ENCODE results near the genes EEF1G, ROM1, C11orf98 and SLC22A10.

GRCh38 chr11:61975994-61976476 lies 8.6 kb upstream of the FTH1 start:
- PRO-cap, result no peak

DNA sequence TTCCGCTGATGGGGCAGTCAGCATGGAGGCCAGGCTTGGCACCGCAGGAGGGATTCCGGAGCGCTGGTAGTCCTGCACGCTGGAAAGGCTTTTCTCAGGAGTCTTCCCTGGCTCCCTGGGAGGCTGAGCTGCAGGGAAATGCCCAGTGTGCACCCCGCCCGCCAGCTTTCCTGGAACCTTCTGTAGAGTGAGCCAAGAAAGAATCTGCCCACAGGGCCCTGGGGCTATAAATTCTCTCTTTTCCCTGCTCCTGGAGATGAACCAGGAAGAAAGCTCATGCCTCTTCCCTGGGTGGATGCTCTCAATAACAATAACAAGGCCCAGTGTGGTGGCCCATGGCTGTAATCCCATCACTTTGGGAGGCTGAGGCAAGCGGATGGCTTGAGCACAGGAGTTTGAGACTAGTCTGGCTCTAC lies 46.2 kb upstream of the FTH1 start:
- PRO-cap, result no peak

GRCh38 chr11:62360574-62361040 lies 23.4 kb downstream of the ASRGL1 start:
- PRO-cap, result no peak

- PRO-cap, result no peak
These were observed 21.3 kb upstream of the SCGB1A1 start for GRCh38 chr11:62397612-62397814.

- PRO-cap, result no peak
These were observed 7.8 kb downstream of the SCGB1A1 start for GRCh38 chr11:62426421-62427222.

DNA sequence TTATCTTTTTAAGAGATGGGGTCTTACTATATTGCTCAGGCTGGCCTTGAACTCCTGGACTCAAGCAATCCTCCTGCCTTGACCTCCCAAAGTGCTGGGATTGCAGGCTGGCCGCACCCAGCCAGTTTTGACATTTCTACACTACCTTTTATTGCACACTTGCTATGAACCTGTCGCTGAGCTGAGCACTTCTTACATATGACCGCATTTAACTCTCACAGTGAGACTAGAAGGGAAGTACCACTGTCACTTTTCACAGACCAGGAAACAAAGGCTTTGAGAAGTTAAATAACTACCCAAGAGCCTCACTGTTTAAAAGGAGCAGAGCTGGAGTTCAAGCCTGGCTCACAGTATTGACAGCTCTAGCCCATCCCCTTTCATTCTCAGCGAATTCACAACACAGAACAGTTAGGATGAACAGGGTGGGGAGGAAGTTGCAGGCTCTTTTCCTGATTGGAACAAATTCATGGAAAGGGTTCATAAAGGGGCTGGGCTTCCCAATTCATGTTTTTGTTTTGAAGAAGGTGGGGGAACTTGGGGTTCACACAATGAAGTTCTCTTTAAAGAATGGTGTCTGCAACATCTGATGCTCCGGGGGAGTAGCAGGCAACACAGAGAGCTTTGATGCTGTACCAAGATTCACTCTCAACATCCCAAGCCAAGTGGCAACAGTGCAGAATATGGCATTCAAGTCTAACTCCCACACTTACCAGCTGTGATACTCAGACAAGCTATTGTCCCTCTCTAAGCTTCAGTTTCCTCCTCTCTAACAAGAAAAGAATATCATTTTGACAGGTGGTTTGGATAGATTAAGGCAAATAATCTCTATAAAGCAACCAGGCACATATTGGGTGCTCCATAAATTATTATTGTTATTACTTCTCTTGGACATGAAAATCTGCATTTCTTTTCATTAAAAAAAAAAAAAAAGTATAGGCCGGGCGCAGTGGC lies 17.2 kb downstream of the SCGB1A1 start:
- PRO-cap, result no peak

DNA sequence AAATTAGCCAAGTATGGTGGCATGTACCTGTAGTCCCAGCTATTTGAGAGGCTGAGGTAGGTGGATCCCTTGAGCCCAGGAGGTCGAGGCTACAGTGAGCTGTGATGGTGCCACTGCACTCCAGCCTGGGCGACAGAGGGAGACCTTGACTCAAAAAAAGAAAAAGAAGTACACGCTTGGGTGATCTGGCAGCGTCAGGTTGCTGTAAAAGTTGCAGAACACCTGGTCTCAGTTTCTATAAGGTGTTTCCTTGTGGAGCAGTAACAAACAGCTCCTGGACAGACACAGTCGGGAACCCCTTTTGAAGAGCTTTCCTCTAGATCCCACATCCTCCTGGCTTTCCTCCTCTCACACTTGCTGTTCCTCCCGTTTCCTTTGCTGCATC lies 45.8 kb downstream of the SCGB1A1 start:
- PRO-cap, result no peak

DNA sequence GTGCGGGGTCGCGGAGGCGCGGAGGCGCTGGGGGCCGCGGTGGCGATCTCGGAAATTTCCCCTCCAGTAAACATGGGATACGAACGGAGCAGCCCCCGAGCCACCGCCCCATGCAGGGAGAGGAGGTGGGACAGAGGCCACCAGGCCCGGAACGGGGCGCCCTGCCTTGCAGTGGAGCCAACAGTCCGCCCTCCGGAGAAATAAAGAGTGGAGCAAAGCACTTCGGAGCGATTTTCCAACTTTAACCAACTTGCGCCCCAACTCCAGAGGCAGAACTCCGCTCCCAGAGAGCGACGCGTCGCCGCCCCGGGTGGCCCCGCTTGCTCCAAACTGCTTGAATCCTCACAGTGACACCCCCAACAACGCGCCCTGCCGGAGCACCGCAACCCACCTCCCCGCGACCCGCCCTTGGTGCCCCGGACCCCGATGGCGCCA lies 385 bp downstream of the AHNAK start:
- PRO-cap, result no peak

DNA sequence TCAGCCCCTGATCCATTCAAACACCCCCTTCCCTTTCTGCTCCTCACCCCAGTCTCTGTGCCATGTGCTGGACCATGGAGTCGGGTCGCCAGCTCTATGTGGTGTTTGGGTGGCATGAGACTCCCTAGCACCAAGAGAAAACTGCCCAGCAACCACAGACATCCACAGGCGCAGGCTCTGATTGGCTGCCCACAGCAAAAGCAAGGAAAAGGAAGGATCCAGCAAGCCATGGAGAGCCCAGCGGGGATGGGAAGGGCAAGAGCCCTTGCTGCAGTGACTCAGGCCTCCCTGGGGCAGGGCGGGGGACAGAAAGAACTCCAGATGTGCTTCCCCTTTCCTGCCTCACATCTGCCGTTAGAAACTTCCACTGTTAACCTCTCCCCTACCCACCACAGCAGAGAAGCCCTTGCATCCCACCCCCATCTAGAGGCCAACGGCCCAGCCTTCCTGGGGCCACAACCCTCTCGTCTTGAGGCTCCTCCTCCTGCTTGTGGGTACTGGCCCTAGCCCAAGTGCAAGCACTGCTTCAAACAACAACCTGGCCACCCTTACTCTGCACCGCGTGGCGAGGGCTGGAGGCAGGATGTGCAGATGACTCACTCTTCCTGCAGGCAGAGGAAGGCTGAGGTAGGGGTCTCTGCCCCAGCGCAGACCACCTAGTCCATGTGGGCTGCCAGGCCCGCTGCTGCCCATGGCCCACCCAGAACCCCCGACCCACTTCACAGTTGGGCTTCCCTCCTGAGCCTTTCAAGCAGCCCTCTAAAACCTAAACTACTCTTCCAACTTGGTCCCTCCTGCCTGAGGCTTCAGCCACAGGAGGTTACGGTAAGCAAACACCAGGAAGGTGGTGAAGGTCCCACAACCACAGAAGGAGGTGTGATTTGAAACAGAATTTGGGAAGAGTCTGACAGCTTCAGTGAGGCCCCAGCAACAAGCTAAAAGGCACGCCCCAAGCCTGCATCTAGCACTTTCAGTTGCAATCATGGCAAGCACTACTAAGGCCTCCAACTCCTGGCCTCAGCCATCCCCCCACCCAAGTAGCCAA lies 9.9 kb upstream of the AHNAK start:
- PRO-cap, result no peak

DNA sequence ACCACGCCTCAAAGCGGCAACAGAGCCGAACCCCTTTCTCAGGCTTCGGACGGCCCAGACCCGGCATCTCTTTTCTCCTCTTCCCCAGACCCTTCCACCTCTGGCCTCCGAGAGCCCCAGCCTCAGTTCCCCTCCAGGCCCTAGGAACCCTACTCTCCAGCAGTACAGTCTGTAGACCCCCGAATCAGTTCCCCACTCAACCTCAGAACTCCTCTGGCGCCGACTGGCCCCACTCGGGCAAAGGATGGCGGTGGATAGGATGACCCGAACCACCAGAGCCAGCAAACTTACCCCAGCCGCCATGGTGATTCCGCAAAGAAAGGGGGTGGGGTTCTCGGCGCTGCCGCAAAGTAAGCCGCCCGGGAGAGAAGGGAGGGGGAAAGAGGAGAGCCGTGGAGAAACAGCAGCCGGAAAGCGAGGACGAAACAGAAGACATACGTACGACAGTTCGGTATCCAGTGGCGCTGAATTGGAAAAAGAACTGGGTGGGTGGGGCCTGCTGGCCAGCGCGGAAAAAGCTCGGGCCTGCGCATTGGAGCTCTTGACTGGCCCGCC lies at the start of gene EEF1G:
Gene EEF1G (minus strand): TSS at position 352 of the 555 bp plus-strand sequence.
- PRO-cap, result bidirectional peak, plus-strand start at position 87 of the sequence, minus-strand start outside the sequence; bidirectional peak, plus-strand start outside the sequence, minus-strand start at position 321 of the sequence

GRCh38 chr11:62604603-62605419 lies 3.1 kb upstream of the MTA2 start:
- PRO-cap, result no peak

DNA sequence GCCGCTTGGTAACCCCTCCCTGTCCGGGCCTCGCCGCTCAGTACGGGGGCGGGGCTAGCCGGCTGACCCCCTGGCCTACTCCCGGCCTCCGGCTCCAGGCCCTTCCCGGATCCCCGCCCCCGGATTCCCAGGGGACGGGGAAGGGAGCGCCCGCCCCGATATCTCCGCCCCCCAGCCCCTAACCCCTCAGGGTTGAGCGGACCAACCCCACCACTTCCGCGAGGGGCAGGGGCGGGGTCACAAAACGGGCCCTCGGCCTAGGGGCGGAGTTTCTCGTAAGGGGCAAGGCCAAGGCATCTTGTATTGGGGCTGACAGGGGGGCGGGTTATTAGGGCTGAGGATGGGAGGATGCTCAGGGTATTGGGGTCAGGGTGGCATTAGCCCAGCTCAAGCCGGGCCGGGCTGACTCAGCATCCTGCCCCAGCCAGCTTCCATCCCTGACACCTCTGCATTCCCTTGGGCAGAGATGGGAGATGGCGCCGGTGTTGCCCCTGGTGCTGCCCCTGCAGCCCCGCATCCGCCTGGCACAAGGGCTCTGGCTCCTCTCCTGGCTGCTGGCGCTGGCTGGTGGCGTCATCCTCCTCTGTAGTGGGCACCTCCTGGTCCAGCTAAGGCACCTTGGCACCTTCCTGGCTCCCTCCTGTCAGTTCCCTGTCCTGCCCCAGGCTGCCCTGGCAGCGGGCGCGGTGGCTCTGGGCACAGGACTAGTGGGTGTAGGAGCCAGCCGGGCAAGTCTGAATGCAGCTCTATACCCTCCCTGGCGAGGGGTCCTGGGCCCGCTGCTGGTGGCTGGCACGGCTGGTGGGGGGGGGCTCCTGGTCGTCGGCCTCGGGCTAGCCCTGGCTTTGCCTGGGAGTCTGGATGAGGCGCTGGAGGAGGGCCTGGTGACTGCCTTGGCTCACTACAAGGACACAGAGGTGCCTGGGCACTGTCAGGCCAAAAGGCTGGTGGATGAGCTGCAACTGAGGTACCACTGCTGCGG lies at the start of gene ROM1:
Gene ROM1 (plus strand): TSS at position 449 of the 982 bp plus-strand sequence.
- PRO-cap, result bidirectional peak, plus-strand start at position 328 of the sequence, minus-strand start at position 144 of the sequence

- PRO-cap, result no peak
These were observed 464 bp downstream of the B3GAT3 start for GRCh38 chr11:62621234-62621810.

DNA sequence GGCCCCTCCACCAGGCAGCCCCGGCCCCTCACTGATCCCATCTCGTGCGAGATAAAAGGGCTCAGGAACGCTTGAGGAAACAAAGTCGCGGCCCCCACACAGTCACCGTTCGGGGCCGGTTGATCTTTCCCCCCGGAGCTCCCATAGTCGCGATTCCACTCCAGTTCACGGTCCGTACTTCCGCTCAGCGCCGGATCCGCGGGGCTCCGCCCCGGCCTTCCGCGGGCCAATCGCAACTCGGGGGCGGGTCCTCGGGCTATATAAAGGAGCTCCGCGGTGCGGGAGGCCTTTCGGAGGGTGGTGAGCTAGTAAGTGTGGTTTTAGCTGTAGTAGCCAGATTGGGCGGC lies at the start of gene C11orf98:
Gene C11orf98 (minus strand): TSS at position 186 of the 347 bp plus-strand sequence.
- PRO-cap, result bidirectional peak, plus-strand start at position 288 of the sequence, minus-strand start at position 160 of the sequence

GRCh38 chr11:62752563-62753040 lies 1.4 kb downstream of the ZBTB3 start:
- PRO-cap, result no peak

DNA sequence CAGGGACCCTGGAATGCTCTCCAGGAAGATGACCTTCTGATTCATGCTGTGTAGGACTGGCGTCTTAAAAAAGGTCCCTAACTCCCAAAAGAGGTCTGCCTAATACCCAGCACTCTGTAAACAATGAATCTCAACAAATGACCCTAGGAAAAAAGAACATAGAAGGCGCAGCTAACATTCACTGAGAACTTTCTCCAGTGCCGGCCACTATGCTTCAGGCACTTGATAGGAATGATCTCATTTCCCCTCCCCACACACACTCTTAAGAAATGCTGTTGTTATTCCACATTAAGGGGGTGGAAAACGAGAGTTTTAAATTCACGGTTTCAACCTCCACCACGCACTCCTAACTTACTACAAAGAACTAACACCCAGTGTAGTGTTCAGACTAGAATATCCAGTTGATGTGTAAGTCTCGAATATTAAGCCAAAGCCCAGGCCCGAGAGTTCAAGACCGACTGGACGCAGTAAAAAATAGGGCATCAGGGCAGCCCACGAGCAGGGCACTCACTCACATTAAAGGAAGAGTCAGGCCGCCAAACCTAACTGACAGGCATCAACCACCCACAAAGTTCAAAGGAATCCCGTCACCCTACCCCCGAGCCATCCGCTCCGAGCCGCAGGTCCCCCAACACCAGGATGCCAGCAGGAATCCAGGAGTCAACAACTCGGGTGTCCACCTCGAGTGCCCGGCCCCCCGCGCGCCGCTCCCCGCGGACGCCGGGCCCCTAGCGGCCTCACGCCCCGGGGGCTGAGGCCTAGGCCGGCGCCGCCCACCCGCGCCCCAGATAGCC lies 536 bp downstream of the NXF1 start:
- PRO-cap, result no peak

DNA sequence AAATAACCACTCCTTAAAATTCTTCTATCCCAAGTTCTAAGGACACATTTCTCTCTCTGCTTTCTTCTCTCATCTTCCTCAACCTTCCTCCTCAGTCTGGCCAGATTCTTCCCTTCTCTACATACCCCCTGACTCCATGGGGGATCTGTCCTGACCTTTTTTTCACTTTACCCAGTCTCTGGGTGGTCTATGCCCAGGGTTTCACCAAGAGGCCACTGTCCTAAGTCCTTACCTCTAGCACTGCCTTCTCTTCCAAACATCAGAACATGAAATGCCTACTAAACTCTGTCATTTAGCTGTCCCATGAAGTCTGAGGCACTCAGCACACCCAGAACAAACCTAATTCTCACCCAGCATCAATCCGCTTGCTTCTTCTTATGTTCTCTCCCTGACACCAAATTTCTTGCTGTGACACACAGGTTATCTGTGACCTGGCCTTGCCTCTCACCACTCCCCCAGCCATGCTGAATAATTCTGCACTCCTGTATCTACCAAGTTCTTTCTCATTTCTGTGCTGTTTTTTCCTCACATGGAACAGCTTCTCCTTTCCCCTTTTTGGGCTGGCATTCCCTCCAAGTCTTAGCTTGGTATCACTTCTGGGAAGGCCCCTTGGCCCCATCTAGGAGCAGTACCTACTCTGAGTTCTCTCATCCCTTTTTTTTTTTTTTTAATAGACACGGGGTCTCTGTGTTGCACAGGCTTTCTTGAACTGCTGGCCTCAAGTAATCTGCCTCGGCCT lies 5.9 kb upstream of the NXF1 start:
- PRO-cap, result no peak

DNA sequence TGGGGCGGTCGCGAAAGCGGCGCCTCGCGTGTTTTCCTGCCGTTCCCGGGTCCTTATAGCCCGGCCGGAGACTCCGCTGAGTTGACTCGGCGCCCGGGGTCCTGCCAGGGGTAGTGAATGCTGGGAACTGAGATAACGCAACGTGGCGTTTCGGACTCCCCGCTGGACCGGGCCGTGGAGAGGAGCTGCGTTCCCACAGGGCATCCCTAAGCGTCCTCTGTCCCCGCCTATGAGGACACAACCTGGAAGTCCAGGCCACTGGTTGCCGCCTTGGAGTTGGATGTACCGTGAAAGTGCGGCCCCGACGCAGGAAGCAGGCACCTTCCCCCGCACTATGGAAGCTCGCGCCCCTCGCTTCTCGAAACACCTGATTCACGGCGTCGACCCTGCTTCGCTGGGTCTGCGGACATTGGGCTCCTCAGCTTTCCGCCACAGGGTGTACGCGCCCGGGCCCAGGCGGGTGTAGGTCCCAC lies 5.0 kb upstream of the CHRM1 start:
- PRO-cap, result no peak

GRCh38 chr11:63242266-63243073 lies 929 bp downstream of the SLC22A25 start:
- PRO-cap, result no peak

GRCh38 chr11:63289853-63290111 lies at the start of gene SLC22A10:
SLC22A10 (plus strand) TSS chr11:63289903.
- PRO-cap, result no peak